Thyroid gland (tissue), 7 donors: ENCODE data around the genes TMPRSS4 and KMT2A.

GRCh38 chr11:118011784-118012828 lies 25.9 kb downstream of the IL10RA start:
- PRO-cap, 2 experiments = peak in 1 of 2 experiments; most common minus-strand start chr11:118012314 (in 1)
- RAMPAGE, long total RNA, 5 experiments = no peak in any of the 5 experiments

DNA sequence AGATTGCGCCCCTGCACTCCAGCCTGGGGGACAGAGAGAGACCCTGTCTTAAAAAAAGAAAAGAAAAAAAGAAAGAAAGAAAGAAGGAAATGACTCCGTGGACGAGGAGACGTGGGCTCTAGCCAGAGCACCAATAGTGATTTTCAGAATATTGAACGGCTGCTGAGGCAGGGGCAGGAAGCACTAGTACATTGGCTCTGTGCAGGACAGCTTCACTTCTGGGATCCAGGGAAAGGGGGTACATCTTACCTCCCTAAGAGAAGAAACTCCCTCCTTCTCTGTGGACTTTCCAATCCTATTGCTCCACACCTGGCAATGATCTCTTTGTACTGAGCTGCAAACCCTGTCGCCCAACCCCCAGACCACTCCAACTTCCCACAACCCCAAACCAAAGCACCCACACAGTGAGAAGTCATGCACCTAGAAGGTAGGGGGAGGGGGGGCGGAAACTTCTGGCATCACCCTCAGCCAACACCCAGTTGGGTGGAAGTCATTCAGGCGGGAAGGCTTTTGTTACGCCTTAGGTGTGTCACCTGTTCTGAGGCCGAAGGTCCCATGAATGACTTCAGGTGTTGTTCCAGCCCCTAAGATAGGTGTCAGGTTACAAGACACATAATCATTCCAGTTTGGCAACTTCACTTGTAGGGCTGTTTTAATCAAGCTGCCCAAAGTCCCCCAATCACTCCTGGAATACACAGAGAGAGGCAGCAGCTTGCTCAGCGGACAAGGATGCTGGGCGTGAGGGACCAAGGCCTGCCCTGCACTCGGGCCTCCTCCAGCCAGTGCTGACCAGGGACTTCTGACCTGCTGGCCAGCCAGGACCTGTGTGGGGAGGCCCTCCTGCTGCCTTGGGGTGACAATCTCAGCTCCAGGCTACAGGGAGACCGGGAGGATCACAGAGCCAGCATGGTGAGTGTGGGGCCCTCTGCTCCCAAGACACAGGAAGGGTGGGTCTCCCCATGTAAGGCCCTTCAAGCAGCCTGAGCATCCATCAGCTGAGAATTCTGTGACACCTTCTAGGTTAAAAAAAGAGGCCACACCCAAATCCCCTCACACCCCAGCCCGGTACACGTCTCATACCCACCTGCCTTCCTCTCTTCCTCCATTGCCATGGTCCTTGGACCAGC lies at the start of gene TMPRSS4:
TMPRSS4 (plus strand) TSS at position 682 of the 1,127 bp plus-strand sequence.
- PRO-cap, 2 experiments = peak in 1 of 2 experiments; most common plus-strand start position 678 of the sequence (in 1)
- RAMPAGE, long total RNA, 5 experiments = start-site peak on the plus strand in 1 of 5 experiments, centred at position 703 of the sequence, 5 reads per replicate

DNA sequence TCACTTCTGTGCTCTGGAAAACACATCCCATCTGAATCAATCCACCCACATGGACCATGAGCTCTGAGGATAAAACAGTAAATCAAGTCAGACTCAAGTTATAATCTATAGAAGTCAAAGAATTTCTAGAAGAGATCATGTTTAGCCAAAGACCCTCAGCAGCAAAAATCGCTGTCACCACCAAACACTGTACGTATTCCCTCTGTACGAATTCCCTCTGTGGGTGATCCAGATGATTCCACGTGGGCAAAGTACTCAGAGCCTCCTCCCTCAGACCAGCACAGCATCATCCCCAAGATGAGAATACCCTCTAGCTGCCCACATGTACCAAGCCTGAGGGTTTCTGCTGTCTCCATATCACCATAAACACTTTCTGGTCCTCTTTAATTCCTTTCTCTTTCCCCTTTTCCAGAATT lies 18.9 kb downstream of the JAML start:
- PRO-cap, 2 experiments = no peak in any of the 2 experiments
- RAMPAGE, long total RNA, 5 experiments = no peak in any of the 5 experiments

DNA sequence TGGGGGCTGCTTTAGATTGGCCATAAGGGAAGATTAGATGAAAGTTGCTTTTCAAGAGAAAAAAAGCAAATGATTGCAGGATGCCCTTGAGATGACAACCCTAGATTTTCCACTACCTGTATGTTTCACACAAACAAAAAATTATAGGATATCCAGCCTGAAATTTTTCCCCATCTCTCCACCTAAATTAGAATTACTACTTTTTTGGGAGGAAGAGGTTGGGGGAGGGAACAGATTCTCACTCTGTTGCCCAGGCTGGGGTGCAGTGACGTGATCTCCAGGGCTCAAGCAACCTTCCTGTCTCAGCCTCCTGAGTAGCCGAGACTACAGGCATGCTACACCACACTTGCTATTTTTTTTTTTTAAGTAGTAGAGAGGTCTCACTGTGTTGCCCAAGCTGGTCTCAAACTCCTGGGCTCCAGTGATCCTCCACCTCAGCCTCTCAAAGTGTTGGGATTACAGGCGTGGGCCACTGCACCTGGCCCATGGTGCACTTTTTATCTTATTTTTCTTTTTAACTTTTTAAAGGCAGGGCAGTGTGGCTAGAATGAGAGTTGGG lies 9.6 kb downstream of the JAML start:
- PRO-cap, 2 experiments = peak in 1 of 2 experiments; most common plus-strand start position 372 of the sequence (in 1)
- RAMPAGE, long total RNA, 5 experiments = no peak in any of the 5 experiments

DNA sequence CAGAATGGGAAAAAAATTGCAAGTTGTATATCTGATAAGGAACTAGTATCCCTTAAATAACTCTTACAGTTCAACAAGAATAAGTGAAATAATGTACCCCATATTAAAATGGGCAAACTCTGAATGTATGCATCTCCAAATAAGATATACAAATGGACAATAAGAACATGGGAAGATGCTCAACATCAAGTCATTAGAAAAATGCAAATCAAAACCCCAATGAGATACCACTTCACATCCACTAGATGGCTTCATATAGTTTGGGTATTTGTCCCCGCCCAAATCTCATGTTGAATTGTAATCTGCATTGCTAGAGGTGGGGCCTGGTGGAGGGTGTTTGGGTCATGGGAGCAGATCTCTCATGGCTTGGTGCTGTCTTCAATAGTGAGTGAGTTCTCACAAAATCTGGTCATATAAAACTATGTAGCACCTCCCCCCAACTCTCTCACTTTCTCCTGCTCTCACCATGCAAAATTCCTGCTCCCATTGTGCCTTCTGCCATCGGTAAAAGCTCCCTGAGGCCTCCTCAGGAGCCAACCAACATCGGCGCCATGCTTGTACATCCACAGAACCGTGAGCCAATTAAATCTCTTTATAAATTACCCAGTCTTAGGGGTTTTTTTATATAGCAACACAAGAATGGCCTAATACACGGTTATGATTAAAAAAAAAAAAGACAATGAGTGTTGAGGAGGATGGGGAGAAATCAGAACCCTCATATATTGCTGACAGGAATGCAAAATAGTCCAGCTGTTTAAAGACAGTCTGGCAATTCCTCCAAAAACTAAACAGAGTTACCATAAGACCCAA lies 5.5 kb downstream of the MPZL2 start:
- PRO-cap, 2 experiments = no peak in any of the 2 experiments
- RAMPAGE, long total RNA, 5 experiments = no peak in any of the 5 experiments

- PRO-cap, 2 experiments = no peak in any of the 2 experiments
- RAMPAGE, long total RNA, 5 experiments = no peak in any of the 5 experiments
Observed at GRCh38 chr11:118402119-118402604, 756 bp downstream of the ATP5MG start.

- PRO-cap, 2 experiments = peak in 2 of 2 experiments; most common plus-strand start chr11:118436497 (in 2); most common minus-strand start chr11:118436787 (in 1)
- RAMPAGE, long total RNA, 5 experiments = no peak in any of the 5 experiments
Observed at GRCh38 chr11:118436305-118437018, at the start of gene KMT2A. Gene KMT2A (plus strand): TSS chr11:118436492.

- PRO-cap, 2 experiments = no peak in any of the 2 experiments
- RAMPAGE, long total RNA, 5 experiments = no peak in any of the 5 experiments
Observed at GRCh38 chr11:118437870-118438236, 1.6 kb downstream of the KMT2A start.

GRCh38 chr11:118495481-118495837 lies 31.8 kb upstream of the TTC36 start:
- PRO-cap, 2 experiments = no peak in any of the 2 experiments
- RAMPAGE, long total RNA, 5 experiments = no peak in any of the 5 experiments

DNA sequence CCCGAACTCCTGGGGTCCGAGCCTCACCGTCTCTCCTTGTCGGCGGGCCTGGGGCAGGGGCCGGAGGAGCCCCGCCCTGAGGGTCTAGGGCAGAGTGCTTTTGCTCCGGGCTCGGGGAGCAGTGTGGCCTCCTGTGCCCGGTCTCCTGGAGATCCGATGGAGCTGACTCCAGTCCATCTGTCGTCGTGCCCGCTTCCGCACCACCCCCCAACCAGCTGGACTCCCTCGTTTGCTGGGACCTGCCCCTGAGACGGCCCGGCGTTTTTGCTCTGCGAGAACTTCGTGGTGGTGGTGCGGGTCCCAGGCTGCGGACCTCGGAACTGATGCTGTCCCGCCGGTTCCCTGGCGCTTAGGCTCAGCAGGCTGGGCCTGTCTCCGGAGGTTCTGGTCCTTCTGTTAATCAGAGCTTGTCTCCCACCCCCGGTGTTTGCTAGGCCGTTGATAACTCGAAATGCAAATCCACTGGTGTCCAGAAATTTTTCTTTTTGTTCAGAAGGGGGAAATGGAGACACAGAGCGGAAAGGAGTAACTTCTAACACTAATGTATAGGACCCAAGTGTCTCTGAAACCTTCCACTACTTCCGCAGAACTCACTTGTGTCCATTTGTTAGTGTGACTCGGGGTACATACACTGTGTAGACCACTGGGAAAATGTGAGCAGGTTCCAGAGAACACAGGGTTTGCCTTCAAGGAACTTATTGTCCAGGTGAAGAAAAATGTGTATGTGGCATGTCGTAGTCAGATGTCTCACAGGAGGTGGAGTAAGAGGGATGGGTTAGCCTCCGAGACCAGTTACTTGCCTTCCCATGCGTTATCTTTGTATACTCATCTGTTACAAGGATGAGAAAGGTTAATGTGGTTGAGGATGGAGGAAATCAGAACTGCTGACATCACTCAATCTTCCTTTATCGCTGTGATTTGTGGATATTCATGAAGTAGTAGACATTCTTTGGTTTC lies 638 bp downstream of the ARCN1 start:
- PRO-cap, 2 experiments = peak in 1 of 2 experiments; most common minus-strand start position 749 of the sequence (in 1)
- RAMPAGE, long total RNA, 5 experiments = no peak in any of the 5 experiments

DNA sequence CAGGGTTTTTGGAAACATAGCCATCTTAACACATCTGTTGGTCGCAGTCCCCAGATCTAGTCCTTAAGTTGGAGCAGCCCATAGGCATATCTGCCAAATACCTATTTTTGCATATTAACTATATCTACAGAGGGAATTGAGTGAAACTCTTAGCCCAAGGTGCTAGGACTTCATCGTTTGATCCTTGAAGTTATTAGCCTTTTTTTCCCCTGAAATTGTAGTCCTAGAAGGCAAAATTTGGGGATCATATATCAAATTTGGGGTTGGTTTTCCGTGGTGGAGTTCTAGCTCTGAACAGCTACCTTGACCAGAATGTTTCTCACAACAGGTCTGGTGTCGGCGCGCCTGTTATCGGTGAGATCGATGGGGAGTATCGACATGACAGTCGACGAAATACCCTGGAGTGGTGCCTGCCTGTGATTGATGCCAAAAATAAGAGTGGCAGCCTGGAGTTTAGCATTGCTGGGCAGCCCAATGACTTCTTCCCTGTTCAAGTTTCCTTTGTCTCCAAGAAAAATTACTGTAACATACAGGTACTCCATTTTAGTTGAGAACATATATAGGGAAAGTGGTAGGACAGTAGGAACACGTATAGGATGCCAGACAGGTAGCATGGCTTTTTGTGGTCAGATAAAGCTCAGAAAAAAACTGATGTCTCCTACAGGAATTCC lies 9.9 kb upstream of the PHLDB1 start:
- PRO-cap, 2 experiments = no peak in any of the 2 experiments
- RAMPAGE, long total RNA, 5 experiments = no peak in any of the 5 experiments

DNA sequence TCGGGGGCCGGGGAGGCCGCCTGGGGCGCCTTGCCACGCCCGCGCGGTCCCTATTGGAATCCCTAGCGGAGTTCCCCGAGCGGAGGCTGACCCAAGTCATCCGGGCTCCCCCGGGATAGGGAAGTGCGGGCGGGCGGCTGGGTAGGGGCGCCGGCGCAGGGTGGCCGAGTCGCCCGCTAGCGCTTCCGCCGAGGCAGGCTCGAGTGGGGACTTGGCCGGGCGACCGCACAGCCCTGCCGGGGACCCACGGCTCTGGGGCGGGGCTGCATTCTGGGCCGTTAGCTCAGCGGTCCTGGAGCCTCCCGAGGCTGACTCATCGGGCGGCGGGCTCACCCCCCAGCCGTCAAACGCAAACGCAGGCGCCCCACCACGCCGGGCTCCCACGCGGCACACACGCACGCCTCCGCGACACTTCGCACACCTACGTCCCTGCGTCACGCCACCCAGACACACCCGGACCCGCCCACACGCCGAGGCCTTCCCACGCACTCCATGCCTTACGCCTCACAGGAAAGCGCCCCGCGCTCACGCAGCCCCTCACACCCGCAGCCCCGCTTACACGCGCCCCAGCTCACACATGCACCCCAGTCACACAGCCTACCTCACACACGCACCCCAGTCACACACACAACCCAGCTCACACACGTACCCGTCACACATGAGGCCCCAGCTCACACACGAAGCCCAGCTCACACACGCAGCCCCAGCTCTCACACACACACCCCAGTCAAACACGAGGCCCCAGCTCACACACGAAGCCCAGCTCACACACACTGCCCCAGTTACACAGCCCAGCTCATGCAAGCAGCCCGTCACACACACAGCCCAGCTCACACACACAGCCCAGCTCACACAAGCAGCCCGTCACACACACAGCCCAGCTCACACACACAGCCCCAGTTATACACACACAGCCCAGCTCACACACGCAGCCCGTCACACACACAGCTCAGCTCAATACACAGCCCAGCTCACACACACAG lies 1.2 kb downstream of the PHLDB1 start:
- PRO-cap, 2 experiments = peak in 2 of 2 experiments; most common plus-strand start position 311 of the sequence (in 2); most common minus-strand start position 254 of the sequence (in 2)
- RAMPAGE, long total RNA, 5 experiments = no peak in any of the 5 experiments

DNA sequence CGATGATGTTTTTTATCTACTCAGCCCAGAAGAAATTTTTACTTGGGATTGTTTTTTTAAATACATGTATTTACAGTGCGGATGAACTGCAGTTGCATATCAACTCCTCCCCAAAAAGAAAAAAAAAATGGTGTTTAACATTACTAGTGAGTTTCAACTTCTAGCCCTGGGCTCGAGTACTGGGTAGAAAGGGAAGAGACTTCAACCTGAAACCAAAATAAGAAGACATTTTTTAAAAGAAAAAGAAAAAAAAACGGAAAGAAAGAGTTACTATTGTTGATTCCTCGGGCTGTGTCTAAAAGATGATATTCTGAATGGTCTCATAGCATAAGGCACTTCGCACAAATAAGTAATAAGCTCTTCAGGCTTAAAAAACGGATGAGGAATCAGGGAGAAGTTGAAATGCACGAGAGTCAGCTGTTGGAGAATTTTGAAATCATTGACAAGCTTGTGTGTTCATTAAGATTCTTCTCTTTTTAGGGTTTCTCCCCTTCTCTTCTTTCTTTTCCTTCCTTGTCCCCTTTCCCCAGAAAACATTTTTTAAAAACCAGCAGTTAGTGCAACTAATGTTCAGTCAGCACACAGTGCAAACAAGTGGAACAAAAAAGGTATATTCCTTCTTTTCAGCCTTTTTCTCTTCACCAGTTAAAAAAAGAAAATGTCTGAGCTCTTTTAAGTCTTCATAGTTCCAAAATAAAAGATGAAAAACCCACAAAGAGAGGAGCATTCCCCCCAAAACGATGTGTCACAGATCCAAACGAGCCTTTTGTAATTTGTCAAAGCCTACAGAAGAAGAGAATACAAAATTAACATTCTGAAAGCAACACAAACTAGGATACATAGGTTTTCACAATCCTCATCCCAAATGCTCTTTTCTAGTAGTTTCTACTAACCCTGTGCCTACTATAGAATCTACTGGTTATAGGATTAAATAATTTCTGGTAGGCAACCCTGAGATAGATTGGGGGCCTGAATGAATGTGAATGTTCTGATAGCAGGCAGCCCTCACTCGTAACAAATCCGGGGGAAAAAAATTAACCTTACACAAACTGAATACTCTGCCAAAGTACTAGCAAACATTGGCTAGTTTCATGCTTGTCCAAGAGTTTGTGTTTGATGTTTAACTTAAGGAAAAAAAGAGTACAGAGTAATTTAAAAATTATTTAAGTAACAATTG lies 39.3 kb downstream of the DDX6 start:
- PRO-cap, 2 experiments = no peak in any of the 2 experiments
- RAMPAGE, long total RNA, 5 experiments = no peak in any of the 5 experiments

GRCh38 chr11:118789953-118790376 lies 999 bp downstream of the DDX6 start:
- PRO-cap, 2 experiments = peak in 2 of 2 experiments; most common plus-strand start chr11:118790135 (in 2); most common minus-strand start chr11:118790047 (in 1)
- RAMPAGE, long total RNA, 5 experiments = no peak in any of the 5 experiments

GRCh38 chr11:118820342-118820864 lies 29.4 kb upstream of the DDX6 start:
- PRO-cap, 2 experiments = peak in 2 of 2 experiments; most common plus-strand start chr11:118820658 (in 1); most common minus-strand start chr11:118820565 (in 2)
- RAMPAGE, long total RNA, 5 experiments = no peak in any of the 5 experiments

DNA sequence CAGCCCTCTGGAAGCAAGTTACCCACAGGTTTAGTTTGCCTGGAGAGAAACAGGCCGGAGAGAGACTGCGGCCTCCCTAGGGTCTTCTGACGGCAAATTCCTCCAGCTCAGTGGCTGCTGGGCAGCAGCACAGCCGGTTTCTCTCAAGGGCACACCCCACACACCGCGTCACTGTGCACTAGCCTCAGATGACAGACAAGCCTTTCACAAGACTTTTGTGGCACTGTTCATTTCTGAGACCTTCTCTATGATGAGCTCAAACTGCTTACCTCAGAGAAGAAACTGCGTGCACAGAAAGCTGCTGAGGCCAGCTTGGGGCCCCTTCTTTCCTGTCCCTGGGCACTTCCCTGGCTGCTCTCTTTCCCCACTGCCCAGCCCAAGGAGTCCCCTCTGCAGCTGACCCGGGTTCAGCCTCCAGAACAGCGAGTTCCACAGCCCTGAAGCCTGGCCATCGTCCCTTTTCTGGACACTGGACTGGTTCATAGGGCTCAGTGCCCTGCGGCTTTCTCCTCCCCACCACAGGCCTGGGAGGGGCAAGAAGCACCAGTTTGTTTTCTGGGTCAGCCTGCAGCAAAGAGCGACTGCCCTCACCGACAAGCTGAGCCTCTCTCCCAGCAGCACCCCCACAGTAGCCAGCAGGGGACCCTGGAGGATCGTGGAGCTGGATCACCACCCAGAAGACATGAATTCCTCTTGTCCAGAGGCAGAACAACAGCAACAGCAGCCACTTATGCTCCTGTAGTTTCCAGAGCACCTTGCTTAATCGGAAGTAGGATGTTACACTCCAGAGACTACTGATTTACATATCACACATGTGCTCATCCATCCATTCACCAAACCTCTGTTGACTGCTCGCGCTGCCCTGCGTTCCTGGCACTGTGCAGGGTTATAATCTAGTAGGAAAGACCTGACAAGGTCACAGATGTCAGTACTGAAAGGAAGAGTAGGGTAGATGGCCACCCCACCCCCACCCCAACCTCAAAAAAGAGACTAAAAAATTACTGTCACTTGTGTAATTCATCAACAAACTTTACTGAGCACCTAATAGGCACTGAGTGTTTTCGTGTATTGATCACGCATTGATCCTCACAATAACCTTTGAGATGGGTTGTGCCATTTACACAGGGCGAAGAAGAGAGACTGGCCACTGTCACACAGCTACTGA lies 13.2 kb upstream of the CXCR5 start:
- PRO-cap, 2 experiments = peak in 2 of 2 experiments; most common plus-strand start position 259 of the sequence (in 2); most common minus-strand start position 112 of the sequence (in 2)
- RAMPAGE, long total RNA, 5 experiments = no peak in any of the 5 experiments

- PRO-cap, 2 experiments = peak in 2 of 2 experiments; most common plus-strand start chr11:118890076 (in 2); most common minus-strand start chr11:118890039 (in 1)
- RAMPAGE, long total RNA, 5 experiments = no peak in any of the 5 experiments
Observed at GRCh38 chr11:118889906-118890338, 6.2 kb downstream of the CXCR5 start.

DNA sequence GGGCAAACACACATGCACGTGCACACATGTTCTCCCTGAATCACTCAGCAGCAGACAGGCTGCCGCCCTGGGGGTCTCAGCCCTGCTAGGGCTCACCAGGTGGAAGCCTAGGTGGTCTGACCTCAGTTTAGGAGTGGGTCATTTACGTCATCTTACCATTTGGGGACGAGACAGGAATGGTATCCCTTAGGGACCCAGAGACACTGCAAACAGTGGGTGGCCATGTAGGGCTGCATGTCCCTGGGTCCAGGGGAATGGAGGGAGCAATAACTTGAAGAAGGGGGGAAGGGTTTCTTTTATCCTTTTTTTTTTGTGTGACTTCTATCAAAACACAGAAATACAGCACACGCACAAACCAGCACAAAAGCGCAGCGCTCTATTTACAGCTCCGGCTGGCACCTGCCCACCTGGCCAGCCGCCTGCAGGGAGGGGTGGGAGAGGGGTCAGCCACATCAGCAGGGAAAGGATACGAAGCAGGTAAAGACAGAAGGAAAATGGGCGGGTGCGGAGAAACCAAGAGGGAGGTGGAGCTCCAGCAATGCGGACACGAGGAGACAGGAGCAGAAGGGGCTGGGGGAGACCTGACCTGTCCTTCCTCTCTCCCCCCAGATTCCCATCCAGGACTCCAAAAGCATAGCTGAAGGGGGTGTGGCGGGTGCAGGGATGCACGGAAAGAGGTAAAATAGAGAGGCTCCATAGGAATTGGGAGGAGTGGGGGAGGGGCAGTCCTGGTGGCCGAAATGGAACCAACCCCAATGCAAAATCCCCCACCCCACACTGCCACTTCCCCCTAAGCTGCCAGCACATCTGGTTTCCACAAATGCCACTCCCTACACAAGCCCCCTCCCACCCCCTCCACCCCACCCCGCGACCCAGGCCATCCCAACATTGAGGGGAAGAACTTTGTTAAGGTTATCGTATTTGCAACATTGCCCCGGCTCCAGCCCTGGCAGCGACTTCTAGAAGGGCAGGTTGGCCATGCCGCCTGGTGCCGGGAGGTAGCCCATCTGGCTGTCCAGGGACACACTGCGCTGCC lies 14.1 kb downstream of the CXCR5 start:
- PRO-cap, 2 experiments = no peak in any of the 2 experiments
- RAMPAGE, long total RNA, 5 experiments = no peak in any of the 5 experiments

GRCh38 chr11:118908996-118909859 lies 16.5 kb downstream of the BCL9L start:
- PRO-cap, 2 experiments = peak in 2 of 2 experiments; most common plus-strand start chr11:118909454 (in 2); most common minus-strand start chr11:118909491 (in 1)
- RAMPAGE, long total RNA, 5 experiments = no peak in any of the 5 experiments

DNA sequence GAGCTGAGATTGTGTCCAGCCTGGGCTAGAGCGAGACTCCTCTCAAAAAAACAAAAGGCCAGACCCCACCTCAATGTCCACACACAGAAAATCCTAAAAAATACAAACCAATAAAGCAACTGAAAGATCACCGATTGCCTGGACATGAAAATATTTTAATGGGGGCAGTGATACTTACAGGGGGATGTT lies 3.7 kb downstream of the RPS25 start:
- PRO-cap, 2 experiments = no peak in any of the 2 experiments
- RAMPAGE, long total RNA, 5 experiments = no peak in any of the 5 experiments